T47D (cell line): Measurements from ENCODE around the gene AKAIN1.

- RRBS: no CpG with 5 or more reads among the region's 8 CpGs
Measured at GRCh38 chr18:2955942-2956677, 56.8 kb downstream of the LPIN2 start.

DNA sequence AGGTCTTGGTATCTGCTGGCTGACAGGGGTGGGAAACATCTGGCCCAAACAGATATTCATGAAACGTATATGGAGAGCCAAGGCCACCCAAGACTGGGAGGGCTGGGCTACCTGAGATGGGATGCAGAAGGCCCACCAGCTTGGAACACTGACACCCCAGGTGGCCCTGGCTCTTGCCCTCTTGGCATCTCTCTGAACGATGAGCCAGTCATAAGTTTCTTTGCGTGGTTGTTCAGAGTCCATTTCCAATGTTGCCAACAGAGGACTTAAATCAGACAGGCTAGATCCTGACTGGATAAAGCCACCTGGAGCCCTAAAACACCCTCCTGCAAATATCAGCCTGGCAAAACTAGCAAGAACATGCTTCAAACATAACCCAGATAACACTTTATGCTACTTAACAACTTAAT, 42.6 kb downstream of the LPIN2 start:
- RRBS: no CpG with 5 or more reads among the region's 3 CpGs

DNA sequence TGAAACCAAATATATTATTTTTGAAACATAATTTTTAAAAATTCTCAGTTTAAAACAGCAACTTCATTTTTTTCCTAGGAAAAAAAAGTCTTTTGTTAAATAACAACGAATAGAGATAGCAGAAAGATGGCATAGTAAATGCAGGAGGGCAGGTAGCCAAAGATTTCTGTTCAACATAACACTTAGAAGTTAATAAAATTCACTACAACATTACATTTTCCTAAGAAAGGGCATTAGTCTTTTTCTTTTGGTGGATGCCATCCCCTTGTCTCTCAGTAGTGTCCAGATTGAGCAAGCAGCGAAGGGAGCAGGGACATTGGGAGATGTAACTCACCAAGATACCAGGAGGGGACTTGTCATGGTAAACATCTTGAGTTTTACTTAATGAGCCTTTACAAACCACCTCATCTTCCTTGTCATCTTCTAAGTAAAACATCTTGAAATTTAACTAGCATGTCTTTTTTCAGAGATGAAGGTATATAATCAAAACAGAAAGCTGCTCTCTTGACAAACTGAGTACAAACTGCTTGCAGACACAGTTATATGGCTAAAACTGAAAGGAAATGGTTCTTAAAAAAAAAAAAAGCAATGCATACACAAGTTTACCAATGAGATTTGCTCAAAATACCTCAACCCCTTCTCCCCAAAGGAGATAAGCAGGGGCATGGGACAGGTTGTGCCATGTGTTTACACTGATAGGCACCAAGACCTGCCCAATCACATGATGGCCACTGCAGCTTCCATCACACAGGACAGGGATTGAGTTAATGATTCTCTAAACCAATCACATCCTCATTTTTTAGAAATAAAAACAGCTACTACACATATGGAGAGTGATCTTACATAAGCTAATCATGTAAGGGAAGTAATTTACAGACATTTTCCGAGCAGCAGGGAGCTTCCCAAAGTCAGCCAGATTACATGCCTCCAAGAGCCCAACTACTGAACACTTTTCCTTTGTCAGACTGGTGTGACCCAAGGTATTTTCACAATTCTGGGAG, 30.3 kb downstream of the LPIN2 start:
- RRBS: no CpG with 5 or more reads among the region's 3 CpGs

DNA sequence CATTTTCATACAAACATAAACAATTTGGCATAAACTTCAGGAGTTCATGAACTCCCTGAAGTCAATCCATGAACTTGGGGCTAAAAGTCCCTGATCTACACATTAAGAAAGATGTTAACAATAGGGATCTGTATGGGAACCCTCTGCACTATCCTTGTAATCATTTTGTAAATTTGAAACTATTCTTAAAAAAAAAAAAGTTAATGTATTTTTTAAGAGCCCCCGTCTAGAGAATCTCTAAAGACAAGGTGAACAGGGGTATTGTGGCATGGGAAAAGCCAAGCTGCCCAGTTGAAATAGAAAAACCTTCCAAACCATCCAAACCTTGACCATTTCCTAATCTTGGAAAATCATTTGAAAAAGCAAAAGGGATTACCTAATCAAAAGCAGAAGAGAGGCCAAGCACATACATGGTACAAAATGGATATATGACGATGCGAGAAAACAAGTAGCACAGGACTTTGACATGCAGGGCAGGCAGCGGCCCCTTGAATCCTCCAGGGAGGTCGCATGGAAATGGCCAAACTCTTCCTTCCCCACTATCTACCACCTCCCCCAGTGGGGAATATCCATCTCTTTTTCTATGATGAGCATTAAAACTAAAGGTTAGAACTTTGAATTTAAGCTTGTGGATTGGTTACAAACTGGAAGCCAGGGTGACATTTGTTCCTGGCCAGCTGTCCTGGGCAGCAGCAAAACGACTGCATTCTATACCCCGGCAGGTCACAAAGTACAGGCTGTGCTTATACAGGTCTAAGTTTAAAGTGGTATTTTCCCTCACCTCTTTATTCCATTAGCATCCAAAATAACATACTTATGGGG, 24.8 kb downstream of the MYOM1 start:
- RRBS: no CpG with 5 or more reads among the region's 7 CpGs

DNA sequence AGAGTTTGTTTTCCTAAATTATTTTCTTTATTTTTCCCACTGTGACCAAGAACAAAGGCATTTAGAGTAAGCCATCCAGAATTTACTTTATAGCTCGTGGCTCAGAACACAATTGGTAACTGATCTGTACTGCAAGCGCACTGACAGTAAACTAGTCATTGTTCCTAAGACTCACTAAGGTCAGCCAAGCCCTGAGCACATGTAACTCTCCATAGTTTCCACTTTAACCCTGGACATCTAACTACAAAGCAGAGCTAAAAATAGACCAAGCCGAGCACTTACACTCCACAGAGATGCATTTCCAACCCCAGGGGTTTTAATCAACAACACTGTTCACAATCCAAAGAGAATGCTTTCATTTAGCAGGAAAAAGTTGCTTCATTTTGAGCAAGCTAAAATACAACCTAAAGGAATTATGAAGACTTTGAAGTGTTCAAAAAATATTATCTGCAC, 8.1 kb downstream of the MYOM1 start:
- RRBS: no CpG with 5 or more reads among the region's 3 CpGs

- RRBS: 2% methylated on average over 12 of the region's 29 CpGs
Measured at GRCh38 chr18:3247957-3248561, 458 bp downstream of the MYL12A start.

GRCh38 chr18:3261287-3261987, 496 bp upstream of the MYL12B start:
- RRBS: 2% methylated on average over 12 of the region's 51 CpGs

- RRBS: no CpG with 5 or more reads among the region's 2 CpGs
Measured at GRCh38 chr18:3447323-3447431, 2.8 kb upstream of the TGIF1 start.

DNA sequence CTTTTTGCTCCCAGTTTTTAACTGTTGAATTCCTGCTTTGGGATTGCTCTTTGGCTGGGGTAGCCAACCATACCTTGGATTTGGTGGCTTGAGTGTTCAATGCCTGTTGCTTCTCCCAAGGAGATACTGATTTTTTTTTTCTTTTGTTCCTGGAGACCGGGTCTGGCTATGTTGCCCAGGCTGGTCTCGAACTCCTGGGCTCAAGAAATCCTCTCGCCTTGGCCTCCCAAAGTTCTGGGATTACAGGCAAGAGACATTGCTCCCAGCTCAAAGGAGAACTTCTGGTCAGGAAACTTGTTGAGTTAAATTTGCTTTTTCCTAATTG, 3.0 kb downstream of the TGIF1 start:
- RRBS: no CpG with 5 or more reads among the region's 3 CpGs

DNA sequence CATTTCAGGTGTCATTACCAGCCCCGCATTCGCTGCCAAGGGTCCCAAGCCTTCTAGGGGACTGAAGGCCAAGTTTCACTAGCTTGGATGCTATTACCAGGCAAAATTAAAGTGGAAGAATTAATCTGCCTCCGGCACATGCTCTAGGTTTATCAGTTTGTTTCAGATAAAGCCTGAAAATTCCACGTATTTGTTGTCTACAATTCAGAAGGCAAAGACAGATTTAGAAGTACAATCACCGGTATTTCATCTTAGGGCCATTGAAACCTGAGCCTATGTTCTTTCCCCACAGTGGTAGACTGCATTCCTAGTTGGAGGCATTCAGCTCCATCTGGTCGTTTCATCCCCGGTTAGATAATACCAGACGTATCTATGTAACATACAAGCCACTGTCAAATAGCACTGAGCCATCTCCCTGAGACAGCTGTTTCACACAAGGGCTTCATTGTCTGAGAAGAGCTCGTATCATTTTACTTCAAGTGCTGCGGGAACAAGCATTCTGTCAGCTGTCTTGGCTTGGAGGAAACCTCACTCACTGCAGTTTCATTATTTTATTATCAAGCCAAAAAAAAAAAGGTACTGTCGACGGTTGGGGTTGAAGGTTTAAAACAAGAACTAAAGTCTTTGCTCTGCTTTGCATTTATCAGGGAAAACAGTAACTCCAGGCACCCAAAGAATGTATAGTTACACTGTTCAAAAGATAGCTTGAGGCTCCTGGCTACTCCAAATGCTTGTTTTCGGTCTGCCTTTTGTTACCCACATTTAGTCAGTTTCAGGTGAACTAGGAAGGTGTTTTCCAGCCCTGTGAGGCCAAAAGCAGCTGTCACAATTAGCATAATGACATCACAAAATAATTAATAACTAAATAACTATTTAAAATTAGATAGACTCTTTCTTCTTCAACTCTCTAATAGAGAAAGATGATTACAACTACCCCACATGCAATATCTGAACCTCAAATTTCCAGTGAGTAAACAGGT, 76.7 kb downstream of the TGIF1 start:
- RRBS: 82% methylated on average over 4 of the region's 13 CpGs

GRCh38 chr18:3620660-3621359, 170.8 kb downstream of the TGIF1 start:
- RRBS: no CpG with 5 or more reads among the region's 11 CpGs

- RRBS: no CpG with 5 or more reads among the region's 9 CpGs
Measured at GRCh38 chr18:3654509-3655151, 204.7 kb downstream of the TGIF1 start.

GRCh38 chr18:3659844-3660211, 209.9 kb downstream of the TGIF1 start:
- RRBS: no CpG with 5 or more reads among the region's 6 CpGs

DNA sequence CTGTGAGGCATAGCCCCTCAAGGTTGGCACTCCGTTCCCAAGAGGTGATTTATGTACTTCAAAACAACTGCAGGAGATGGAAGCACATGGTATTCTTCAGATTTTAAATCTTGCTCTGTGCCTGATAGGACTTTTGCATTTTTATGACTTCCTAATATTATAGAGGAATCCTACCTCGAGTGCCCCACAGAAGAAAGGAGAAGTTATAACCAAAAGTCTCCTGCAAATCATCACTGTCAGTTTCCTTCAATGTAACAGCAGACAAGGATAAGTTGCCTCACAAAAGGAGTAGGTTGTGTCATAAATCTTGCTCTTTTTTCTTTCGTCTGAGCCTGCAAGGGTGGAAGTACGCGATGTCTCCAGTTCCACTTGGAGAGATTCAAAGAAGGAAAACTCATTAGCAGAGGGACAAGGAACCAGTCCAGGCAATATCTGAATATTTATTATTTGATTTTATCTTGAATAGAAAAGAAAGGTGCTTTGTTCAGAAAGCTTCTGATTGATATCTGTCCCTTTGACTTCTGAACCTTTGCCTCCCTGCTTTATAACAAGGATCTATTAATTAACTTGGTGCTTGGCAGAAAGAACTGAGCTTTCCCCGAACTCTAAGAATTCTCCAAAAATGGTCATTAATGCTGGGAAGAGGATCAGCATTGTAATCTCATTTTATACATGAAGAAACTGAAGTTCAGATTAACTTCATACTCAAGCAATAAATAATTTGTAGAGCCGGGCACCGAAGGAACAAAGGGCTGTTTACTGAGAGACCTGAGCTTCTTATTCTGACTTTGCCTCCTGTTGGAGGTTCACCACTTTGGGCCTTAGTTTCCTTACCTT, 272.4 kb downstream of the TGIF1 start:
- RRBS: no CpG with 5 or more reads among the region's 8 CpGs

DNA sequence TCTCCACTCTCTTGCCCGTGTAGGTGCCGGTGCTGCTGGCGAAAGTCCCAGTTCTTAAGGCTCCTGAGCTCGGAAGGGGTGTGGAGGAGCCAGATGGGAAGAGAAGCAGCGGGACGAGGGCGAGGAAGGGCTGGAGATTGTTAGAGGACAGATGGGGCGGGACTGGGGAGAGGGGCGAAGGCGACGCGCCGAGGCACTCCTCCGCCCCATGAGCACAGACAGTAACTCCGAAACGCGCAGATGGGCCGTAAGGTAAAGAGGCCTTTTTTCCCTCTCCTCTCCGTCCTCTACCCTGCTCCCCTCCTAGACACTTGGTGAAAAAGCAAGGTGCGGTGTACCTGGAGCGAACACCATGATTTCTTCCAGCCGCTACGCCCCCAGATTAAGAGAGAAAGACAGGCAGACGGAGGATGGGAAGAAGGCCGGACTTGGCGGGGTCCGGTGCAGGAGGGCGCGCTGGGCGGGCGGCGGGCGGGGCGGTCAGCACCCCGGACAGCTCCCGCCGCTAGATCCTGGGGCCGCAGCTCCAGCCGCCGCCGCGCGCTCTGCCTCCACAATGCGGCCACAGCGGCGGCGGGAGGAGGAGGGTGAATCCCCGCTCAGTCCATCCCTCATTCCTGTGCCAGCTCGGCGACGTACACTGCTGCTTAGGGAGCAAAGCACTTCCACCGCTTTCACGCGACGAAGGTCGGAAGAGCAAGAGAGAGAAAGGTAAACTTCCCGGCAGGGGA, at the start of gene AKAIN1:
TSS of gene AKAIN1 (minus strand) at position 558 of the 731 bp plus-strand sequence.
- RRBS: 4% methylated on average over 11 of the region's 57 CpGs

- RRBS: no CpG with 5 or more reads among the region's 9 CpGs
Measured at GRCh38 chr18:5455432-5456008, 88.3 kb downstream of the EPB41L3 start.

DNA sequence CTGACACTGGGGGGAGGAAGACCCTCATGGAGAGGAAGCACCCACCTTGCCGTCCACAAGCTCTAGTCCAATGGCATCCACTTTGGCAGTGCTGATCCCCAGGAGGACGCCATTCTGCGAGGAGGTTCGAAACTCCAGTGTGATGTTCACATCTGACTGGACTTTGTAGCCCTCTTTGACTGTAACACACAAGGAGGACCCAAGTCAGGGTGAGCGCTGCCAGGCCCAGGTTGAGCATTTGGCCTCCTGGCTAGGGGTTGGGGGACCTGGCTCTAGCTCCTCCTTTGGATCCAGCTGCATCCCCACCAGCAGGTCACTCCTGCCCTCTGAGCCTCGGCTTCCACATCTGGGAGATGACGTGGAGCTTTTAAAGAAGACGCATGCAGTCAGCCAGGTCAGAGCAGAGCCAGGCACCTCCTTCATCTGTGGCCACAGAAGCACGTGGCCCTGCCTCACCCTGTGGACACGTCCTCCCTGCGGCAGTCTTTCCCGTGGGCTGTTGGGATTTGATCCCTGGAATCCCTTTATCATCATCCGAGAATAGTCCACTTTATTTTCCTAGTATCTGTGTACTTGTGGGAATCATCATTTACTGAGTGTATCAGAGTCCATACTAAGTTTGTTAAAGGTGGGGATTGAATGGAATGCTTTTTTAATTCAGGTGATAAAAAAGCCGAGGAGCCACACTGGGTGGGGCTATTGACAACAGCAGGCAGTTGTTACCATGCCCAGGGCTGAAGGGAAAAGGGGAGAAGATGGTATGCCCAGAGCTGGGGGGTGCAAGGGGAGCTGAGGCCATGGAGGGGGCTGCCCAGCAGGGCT, 170.3 kb downstream of the LAMA1 start:
- RRBS: no CpG with 5 or more reads among the region's 14 CpGs

DNA sequence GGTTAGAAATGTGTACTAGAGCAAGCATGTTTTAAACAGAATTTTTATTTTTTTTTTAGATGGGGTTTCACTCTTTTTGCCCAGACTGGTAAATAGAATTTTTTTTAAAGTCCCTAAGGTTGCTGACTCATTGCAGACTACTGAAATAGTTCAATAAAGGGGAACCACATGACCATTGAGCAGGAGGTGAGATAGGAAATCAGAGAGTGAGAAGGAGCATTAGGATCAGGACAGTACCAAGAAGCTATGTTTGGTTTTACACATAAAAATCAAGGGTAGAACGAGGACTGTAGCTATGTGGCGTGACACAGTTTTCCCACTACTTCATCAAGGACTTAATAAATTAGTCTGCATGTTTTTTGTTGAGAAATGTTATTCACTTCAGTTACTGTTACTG, 33.5 kb downstream of the LAMA1 start:
- RRBS: no CpG with 5 or more reads among the region's 2 CpGs